AG04450 (cell line): ENCODE measurements around a stretch of chr6.

GRCh38 chr6:144063620-144064390 lies 31.6 kb downstream of the SF3B5 start:
- CAGE, long polyA plus RNA, result no peak
- RRBS, result 2% methylated on average over 22 of the region's 73 CpGs

DNA sequence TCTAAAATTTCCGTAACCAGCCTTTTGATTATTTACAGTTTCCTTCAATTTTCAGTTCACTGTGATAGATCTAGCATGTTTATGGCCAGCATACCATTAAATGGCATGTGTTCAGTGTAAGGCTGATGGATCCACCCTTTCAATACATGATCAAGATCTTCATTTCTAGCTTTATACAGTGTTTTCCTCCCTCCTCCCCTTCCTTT lies 19.0 kb downstream of the STX11 start:
- CAGE, long polyA plus RNA, result no peak
- RRBS, result no CpG with 5 or more reads among the region's 1 CpG

DNA sequence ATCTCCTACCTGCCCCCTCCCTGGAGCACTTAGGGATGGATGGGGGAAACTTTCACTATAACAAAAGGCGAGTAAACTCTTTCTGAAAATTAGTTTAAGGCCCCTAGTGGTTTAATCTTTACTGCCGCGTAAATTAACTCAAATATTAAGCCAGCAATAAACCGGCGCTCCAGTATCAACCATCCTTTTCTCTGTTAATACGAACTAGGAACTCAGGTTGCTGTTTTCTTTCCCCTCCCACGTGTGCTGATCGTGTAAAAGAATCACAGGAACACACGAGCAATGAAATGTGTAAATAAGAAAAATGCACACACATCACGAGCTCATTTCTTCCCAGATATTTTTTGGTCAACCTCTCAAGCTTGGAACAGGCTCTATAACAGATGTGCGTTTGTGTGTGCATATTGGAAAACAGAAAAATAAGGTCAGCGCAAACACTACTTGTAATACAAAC lies 1.0 kb upstream of the UTRN start:
- CAGE, long polyA plus RNA, result no peak
- RRBS, result no CpG with 5 or more reads among the region's 12 CpGs

- CAGE, long polyA plus RNA, result start-site peak on the plus strand at chr6:144286270-144286546, 62 and 49 reads in 2 replicates
- RRBS, result 3% methylated on average over 21 of the region's 47 CpGs
Measured at GRCh38 chr6:144285973-144286618, 961 bp downstream of the UTRN start.

- CAGE, long polyA plus RNA, result no peak
- RRBS, result no CpG with 5 or more reads among the region's 3 CpGs
Measured at GRCh38 chr6:144301841-144302040, 16.6 kb downstream of the UTRN start.

DNA sequence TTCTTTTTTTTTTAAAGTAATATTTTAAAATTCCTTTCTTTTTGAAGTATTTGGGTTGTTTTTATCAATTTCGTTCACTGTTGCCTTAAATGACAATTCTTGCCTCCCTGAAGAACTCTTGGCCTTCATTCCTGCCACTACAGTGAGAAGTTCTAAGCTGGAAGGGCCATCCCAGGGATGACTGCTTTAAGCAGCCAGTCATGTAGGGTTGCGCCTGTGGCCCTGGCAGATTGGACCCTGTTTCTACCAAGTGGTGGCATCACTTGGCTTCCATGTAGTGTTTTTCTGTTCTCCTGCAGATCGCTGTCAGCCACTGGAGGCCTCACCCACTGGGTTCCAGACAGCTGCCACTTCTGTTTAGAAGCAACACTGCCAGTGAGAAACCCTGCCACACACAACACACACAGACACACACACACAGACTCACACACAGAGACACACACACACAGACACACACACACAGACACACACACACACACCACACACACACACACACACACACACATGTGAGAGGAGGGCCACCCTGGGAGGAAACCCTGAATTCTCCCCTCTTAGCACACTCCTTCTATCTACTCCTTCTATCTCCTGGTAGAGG lies 51.7 kb downstream of the UTRN start:
- CAGE, long polyA plus RNA, result no peak
- RRBS, result no CpG with 5 or more reads among the region's 3 CpGs

DNA sequence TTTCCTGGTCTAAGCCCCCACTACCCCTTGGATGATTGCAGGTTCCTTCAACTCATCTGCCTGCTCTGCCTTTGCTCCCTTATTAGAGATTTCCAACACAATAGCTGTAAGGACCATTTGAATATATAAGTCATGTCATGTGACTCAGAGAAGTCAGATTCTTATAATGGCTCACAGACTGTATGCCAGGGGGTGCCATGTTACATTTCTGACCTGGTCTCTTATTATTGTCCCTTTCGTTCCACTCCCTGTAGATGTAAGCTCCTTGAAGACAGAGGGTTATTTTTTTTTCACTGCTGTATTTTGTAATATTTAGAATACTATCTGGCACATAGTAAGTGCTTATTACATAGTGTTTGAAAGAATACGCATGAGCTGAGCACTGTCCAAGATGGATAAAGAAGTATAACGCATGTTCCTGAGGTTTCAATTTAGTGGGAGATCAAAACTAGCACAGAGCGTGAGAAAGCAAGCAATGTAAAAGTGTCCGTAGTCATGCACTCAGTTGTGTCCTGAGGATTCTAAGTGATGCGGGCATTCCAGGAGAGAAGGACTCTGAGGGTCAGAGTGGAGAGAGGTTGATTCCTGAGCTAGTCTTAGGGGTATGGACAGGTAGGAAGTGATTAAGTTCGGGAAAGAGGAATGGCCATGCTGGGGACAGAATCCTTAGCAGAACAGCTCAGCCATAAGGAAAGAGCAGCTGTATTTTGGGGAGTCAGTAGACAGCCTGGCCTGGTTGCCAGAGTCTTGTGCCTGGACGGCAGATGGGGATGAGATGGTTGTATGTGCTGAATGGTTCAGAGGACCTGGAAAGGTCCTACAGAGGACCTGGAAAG lies 449.8 kb downstream of the UTRN start:
- CAGE, long polyA plus RNA, result no peak
- RRBS, result no CpG with 5 or more reads among the region's 8 CpGs

- CAGE, long polyA plus RNA, result no peak
- RRBS, result no CpG with 5 or more reads among the region's 2 CpGs
Measured at GRCh38 chr6:145096871-145097467, 638.4 kb downstream of the EPM2A start.

DNA sequence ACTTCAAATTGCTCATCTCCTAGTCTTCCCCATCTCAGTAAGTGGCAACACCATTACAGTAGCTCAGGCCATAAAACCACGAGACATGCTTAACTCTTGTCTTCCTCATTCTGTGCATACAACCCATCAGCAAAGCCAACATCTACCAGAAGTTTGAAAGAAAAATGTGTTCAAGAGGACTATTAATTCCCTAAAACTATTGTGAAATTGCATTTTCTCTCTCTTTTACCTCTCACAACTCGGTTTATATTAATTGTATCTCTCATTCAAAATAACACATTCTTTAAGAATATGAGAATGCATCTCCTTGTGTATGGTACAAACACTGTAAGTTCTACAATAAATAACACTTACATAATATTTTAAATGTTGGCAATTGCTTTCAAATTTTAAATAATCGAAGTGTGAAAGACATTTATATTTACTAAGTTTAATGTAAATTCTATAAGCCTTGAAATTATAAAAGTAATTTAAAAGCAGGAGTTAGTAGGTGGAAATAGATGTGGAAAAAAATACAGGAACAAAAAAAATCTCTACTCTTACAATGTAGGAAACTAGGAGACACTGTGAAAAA lies 50.5 kb downstream of the EPM2A start:
- CAGE, long polyA plus RNA, result no peak
- RRBS, result no CpG with 5 or more reads among the region's 3 CpGs

- CAGE, long polyA plus RNA, result no peak
- RRBS, result 6% methylated on average over 1 of the region's 9 CpGs
Measured at GRCh38 chr6:146027501-146027760, 1.4 kb upstream of the GRM1 start.

- CAGE, long polyA plus RNA, result no peak
- RRBS, result no CpG with 5 or more reads among the region's 20 CpGs
Measured at GRCh38 chr6:146544168-146544866, 684 bp downstream of the RAB32 start.

DNA sequence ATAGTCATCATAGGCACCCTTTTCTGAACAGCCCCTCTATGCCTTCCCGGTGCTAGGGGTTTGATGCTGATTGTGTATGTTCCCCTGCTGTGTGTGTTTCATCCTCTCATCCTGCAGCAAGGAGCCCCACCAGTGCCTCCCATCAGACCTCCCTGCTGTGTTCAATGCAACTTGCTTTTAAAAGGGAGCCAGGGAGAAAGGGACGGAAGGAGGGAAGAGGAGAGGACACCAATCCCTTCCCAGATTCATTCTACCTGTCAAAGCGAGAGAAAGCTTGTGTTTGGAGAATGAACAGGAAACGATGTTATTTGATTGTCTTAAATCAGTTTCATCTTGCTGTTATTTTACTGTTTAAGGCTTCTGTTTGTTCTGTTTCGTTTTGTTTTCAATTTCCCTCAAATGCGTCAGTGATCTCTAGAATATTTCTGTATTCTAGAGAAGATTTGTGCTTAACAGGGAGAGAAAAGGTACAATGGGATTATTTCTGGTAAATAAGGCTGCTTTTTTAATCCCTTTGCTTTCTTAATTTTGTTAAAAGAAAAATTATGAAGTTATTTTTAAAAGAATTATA lies 259.3 kb downstream of the ADGB start:
- CAGE, long polyA plus RNA, result no peak
- RRBS, result no CpG with 5 or more reads among the region's 6 CpGs

GRCh38 chr6:147203349-147204057 lies 714 bp upstream of the STXBP5 start:
- CAGE, long polyA plus RNA, result no peak
- RRBS, result 2% methylated on average over 37 of the region's 72 CpGs

DNA sequence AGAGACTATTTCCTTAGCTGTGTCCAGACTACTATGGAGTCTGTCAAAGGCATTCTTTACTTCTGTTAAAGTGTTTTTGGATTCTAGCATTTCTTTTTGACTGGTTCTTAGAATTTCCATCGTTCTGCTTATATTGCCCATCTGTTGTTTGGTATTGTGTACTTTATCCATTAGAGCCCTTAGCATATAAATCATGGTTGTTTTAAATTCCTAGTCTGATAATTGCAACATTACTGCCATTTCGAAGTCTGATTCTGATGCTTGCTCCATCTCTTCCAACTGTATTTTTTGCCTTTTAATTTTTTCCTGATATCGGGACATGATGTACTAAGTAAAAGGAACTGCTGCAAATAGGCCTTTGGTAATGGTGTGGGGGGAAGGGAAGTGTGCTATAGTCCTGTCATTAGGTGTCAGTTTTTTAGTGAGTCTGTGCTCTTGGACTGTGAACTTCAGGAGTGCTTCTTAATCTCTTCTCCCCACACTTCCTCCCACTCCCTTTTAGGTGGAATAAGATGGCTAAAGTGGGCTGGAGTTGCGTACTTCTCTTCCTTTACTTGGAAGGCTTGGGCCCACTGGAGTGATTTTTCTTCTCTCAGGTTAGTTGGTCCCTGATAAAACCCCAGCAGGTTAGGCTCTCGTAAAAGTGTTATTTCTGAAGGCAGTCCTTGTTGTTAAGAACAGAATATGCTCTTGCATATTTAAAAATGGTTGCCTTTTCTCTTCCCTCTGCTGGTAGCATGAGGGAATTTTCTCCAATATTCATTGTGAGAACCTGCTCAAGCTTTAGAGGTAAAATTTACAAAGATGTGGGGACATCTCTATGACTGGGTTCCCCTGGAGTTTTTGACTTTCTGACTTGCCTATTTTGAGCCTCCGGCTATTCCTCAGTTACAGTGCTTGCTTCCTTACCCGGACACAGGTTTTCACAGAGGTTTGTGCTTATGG lies 18.1 kb downstream of the STXBP5 start:
- CAGE, long polyA plus RNA, result no peak
- RRBS, result no CpG with 5 or more reads among the region's 7 CpGs

DNA sequence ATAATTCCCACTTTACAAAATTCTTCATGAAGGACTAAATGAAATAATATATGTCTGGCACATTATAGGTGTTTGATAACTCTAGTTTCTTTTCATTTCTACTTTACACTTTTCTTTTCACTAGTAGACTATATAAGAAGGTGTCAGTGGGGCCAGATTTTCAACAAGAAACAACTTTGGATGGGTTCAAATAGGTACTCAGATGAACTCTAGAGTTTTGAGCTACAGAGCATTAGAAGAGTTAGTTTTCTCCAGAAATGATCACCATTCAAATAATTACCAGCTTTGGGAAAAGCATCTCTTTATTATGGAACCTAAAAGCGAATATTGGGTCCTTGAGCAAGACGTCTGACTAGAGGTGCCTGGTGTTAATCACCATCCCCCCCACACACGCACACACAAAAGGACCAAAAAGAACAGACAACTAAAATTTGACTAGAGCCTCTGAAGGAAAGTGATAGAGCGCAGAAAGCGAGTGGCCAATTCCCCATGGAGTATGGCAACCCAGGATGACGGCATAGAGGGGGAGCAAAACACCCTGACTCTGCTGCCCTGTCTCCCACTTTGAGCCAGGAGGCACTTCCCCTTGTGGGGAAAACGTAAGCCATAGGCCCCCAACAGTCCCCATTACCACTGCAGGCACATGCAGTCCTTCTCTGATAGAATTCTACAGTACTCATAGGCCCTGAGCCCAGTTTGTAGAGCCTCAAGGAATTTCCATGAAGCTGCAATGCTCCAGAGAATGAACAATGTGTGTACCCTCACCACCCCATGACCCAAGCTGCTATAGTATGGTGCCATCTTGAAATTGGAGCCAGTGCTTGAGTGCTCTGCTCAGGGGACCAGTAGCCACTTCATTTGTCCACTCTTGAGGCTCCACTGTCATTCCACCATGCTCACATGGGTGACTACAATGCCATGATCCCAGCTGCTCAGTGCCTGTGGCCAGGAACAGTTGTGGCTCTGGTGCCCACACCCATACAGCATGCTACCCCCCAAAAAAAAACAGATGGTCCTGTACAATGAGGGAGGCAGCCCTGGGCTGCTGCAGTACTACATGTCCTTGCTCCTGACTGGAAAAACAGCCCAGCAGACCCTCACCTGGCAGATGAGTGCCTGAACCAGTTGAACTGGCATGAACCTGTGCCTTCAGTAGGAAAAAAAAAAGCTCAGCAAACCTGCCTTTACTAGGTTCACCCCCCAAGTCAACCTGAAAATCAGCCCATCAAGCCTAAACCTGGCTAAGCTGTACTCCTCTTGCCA lies 91.3 kb downstream of the STXBP5 start:
- CAGE, long polyA plus RNA, result no peak
- RRBS, result no CpG with 5 or more reads among the region's 7 CpGs

- CAGE, long polyA plus RNA, result no peak
- RRBS, result no CpG with 5 or more reads among the region's 7 CpGs
Measured at GRCh38 chr6:147303983-147305167, 100.2 kb downstream of the STXBP5 start.

DNA sequence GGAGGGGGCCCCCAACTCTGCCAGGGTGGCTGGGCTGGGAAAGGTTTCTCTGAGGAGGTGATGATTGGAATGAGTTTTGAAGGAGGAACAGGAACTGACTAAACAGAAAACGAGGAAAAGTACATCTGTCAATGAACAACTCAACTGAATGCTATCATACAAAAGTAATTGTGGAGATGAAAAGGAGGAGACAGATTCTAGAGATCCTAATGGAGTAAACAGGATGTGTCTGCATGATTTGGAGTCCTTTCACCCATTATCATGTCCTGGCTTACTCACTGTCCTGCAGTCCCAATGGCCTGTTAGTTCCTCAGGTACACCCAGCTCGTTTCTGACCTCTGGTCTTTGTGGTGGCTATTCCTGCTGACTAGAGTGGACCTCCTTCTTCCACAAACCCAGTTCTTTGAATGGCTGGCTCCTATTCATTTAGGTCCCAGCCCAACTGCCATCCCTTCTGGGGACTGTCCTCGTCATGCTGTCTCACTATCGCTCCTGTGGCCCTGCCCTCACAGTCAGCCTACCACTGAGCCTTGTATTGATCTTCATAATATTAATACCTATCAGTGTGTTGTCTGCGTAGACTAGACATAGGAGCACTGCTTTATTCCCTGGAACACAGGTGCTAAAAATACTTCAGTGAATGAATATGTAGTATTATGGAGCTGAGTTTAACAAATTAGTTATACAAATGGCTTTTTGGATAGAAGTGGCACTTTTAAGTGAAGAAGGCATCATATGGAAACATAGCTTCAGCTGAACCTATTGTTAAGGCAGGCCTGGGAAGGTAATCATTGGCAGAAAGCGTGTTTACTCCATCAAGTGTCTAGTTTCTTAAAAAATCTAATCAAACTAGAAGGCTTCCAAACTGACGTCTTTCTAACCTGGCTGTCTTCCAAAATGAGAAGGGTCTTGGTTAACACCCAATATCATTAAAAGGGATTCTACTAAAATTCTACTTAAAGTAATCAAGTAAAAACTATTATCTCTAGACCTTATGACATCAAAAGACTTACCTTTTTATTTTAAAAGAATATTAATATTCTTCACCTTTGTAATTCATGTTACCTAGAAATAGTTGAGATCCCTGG lies 102.5 kb downstream of the STXBP5 start:
- CAGE, long polyA plus RNA, result no peak
- RRBS, result no CpG with 5 or more reads among the region's 7 CpGs

- CAGE, long polyA plus RNA, result no peak
- RRBS, result no CpG with 5 or more reads among the region's 6 CpGs
Measured at GRCh38 chr6:147384699-147385406, 123.6 kb upstream of the SAMD5 start.

DNA sequence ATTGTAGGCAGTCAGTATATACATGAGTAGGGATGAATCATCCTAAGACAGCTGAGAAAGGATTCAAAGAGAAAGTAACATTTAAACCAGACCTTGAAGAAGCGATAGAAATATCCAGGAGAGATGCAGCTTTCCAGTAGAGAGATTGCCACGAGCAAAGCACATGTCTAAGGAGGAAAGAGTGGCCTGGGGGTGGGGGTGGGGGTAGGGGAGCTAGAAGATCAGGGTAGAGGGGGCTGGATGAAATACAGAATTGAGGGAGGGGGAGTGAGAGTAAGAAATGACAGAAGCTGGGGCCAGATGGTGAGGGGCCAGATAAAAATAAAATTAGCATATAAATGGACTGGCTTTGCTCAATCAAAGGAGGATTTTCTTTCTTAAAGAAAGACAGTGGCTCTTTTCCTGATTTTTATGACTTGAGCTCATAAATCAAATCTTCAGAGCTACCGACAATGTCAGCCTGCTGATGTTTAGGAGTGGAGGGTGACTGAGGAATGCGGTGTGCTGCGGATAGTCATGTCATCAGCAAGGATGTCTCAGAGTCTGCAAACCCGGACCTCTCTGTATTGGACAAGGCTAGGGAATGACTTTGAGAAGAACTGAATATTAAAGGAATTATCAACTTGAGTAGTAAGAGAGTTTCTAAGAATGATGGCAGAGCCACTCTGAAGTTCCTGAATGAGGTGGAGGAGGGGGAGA lies 168.3 kb downstream of the SAMD5 start:
- CAGE, long polyA plus RNA, result no peak
- RRBS, result no CpG with 5 or more reads among the region's 6 CpGs

DNA sequence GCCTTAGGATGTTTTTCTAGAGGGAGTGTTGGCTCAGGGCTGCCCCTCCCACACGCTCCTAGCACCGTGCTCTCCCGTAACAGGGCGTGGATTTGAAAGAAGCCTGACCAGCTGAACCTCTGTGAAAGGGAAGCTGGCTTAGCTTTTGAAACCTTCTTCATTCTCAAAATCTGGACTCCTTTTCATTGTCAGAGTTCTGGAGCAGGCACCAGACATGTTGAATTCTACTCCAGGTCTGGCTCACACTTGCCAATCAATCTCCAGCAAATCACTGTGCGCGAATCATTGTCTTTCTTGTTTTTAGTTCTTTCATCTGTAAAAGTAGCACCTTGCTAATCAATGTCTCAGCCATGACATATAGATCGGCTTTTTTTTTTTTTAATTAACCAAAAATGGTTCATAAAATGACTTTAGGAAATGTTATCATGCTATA lies 103.3 kb upstream of the SASH1 start:
- CAGE, long polyA plus RNA, result no peak
- RRBS, result no CpG with 5 or more reads among the region's 7 CpGs